ENCODE results near the gene OXER1.

DNA sequence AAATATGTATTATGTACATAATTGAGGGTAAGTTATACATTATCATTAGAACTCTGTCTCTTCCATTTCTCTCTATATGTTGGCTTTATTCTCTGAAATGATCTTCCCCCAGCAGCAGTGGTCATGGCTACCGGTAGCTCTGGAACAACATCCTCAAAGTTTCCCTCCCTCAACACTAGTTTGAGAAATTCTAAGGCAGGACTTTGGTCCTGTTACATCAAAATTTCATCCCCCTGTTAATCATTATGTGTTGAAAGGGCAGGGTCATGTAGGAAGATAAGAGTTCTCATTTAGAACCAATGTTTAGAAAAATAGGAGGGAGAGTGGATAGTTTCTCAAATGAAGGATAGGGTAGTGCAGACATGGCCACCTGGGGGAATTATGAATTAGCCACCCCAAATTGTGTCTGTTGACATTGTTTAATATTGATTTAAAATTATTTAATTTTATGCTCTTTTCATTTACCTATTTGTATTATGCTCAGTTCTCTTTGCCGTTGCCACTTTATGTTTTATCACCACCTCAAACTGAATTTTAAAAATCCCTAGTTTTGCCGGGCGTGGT, 22.2 kb downstream of the EML4 start:
- RRBS = no CpG with 5 or more reads among the region's 4 CpGs

DNA sequence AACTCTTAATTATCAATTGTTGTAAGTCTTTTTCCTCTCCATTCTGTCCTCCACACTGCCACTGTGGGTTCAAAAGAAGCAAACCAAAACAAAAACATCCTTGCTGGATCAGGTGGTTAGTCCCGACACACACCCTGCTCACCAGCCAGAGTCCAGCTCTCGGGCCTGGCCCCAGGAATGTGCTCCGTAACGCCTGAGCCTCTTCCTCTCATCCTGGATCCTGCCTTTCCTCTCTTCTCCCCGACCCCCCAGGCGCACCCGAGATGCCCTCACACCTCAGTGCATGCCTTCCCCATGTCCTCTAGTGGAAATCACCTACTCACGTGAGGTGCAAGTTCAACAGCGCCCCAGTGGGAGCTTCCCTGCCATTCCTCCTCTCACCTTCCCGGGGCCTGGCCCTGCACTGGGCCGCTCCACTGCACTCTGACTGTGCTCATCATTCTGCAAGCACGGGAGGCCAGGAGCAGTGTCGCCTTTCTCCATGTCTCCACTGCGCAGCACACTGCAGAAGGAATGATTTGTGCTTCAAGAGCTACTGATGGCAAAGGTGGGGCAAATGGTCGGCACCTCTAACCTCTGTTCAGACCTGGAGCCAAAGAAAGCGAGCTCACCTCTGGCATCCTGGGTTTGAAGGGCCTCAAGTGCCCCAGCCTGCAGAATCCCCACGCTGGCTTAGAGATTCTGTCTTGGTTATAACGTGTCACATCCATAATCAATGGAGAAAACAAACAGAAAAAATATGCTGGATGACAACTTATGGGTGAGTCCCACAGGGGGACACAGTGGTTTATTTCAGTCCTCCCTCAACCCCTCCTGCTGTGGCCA, 20.4 kb downstream of the COX7A2L start:
- RRBS = no CpG with 5 or more reads among the region's 18 CpGs

GRCh38 chr2:42637379-42637578, 68.8 kb downstream of the MTA3 start:
- RRBS = no CpG with 5 or more reads among the region's 2 CpGs

- RRBS = no CpG with 5 or more reads among the region's 2 CpGs
These were observed 56.2 kb downstream of the OXER1 start for GRCh38 chr2:42707622-42708248.

- RRBS = no CpG with 5 or more reads among the region's 5 CpGs
These were observed at the start of gene OXER1 for GRCh38 chr2:42763861-42764414. Gene OXER1 (minus strand): TSS chr2:42764135.

DNA sequence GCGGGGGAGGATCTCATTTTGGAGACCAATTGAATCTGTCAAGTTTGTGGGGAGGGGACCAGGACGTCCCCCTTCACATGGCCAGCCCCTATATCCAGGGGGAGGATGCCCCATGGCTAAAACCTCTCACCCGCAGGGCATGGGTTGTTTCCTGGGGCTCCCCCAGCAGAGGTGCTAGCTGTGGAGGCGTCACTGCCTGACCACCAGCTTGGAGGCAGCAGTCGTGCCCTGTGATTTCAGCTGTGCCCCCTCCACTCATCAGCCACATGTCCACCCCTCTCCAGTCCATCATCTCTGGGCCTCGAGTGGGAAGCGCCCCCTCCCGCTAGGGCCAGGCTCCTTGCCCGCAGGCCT, 4.3 kb downstream of the HAAO start:
- RRBS = no CpG with 5 or more reads among the region's 9 CpGs

DNA sequence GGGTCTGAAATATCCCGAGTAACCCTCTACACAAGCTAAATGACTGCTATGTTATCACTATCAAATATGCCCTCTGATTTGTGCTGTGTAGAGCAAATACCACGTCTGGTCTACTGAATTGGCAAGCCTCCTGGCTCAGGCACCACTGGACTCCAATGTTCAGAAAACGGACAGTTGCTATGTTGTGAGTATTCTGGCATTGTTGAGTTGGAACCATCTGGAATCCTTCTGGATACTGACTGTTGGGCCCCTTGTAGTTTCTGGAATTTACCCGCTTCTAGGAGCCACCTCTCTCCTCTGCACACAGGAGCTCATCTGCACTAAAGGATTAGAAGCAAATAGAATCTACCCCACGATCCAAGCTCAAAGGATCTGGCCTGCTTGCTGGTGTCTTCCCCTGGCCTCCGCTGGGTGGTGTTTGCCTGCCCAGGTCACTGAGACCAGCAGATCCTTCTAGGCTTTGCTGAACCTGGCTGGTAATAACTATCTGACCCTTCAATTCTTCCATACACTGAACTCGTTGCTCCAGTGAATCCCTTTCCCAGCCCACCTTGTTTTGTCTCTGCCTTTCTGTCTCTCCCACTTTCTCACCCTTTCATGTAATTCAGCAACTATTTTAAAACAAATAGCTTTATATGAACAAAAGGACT, 2.0 kb upstream of the HAAO start:
- RRBS = no CpG with 5 or more reads among the region's 7 CpGs

GRCh38 chr2:42835901-42836420, 43.6 kb upstream of the HAAO start:
- RRBS = no CpG with 5 or more reads among the region's 3 CpGs

- RRBS = no CpG with 5 or more reads among the region's 10 CpGs
These were observed 135.2 kb upstream of the HAAO start for GRCh38 chr2:42927500-42928146.

- RRBS = no CpG with 5 or more reads among the region's 7 CpGs
These were observed 167.1 kb upstream of the HAAO start for GRCh38 chr2:42959329-42959970.

DNA sequence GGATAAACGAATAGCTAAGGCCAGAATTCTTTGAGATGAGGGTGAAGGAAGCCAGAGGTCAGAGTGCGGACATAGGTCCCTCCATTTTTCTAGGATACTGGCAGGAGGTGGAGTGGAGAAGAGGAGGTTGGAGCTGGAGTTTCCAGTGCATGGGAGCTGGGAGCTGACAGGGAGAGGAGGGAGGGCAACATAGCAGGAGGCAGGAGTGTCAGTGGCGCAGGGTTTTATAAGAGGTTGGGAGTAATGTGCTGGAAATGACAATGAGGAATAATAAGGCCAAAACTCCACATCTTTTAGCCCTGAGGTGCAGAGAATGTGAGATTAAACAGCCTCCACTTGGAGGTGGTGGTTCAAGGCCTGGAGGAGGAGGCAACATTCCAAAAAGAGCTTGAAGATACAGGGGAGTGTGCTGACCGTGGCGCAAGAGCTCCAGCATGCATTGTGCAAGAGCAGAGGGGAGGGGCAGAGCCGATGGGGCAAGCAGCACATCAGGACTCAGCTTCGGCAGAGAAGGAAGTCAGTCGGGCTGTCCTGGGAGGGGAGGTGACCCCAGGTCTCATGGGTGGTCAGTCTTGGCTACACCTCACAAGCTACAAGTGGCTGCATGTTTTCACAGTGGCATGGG, 208.3 kb downstream of the ZFP36L2 start:
- RRBS = no CpG with 5 or more reads among the region's 8 CpGs

- RRBS = no CpG with 5 or more reads among the region's 11 CpGs
These were observed 188.0 kb downstream of the ZFP36L2 start for GRCh38 chr2:43038297-43038899.

- RRBS = no CpG with 5 or more reads among the region's 3 CpGs
These were observed 184.4 kb downstream of the ZFP36L2 start for GRCh38 chr2:43042085-43042411.

DNA sequence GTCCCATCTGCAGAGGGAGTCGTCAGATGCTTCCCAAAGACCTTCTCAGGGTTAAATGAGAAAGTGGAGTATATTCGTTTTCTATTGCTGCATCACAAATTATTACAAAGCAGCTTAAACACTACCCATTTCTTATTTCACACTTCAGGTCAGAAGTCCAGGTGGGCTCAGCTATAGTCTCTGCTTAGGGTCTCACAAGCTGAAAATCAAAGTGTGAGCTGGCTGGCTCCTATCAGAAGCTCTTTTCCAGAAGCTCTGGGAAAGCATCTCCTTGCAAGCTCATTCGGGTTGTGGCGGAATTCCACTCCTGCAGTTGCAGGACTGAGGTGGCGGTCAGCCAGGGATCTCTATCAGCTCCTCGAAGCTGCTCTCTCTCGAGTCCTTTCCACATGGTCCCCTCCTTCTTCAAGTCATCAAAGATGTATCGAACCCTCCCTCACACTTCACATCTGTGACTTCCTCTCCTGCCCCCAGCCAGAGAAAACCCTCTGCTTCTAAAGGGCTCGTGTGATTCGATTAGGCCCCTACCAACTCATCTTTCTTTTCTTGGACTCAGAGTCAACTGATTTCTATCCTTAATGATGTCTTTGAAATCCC, 141.8 kb downstream of the ZFP36L2 start:
- RRBS = no CpG with 5 or more reads among the region's 10 CpGs

DNA sequence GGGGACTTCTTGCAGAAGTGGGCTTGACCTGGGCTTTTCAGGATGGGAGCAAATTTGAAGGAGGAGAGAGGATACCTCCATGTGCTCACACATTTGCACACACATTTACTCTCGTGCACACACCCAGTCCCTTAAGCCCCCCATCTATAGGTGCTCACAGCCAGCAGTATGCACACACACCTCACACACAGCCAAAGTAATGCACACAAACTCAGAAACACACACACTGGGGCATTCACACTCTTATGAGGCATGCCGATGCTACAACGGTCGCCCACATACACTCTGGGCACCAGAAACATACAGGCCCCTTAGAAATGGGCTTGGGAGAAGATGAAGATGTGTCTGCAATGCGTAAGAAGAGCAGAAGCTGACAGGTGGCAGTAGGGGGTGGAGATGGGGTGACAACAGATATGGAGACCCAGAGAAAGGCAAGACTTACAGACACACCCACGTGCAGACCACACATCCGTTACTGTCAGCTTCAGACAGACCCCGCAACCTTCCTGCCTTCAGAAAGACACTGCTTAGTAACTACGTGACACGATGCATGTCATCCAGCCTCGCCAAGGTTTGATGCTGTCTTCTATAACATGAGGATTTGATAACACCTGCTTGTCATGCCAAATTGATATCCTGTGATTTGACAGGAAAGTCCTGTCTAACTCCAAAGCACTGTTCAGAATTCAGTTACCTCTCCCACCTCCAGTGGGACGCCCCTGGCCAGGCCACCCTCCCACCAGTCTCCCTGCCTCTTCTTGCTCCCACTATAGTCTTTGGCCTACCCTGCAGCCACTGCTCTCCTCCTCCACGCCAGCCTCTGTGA, 89.5 kb downstream of the ZFP36L2 start:
- RRBS = no CpG with 5 or more reads among the region's 13 CpGs

DNA sequence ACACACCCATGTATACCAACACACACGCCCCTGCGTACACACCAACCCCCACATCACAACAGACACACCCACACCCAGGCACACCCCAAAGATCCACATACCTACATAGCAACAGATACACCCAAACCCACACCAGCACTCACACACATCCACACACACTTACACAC, 7.3 kb downstream of the ZFP36L2 start:
- RRBS = no CpG with 5 or more reads among the region's 2 CpGs

DNA sequence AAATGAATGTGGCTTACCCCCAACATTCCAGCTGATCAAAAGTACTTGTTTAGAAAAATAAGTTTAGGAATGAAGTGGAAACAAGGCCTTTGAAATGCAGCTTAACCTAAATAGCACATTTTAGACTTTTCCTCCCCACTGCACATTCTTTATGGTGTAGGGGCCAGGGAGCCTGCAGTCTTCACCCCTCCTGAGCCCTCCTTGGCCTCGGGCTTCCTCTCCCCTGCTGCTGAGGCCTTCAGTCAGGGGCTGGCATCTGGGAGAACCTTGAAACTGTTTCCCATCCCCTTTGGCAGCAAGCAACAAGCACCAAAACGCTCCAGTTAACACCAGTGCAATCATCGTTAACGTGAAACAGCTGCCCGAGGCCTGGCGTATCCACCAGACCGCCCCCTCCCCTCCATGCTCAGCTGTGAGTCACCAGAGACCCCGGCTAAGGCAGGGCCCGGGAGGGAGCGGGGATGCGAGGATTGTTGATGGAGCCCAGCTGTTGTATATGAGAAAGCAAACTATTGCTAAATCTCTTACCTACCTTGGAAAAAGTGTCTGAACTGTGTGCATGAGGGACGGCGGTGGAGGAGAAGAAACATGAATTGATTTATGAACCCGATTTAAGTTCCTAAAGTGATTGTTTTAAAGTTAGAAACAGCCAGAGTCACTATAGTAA, 5.3 kb downstream of the ZFP36L2 start:
- RRBS = no CpG with 5 or more reads among the region's 14 CpGs

GRCh38 chr2:43226782-43227805, 688 bp upstream of the ZFP36L2 start:
- RRBS = 2% methylated on average over 36 of the region's 98 CpGs

DNA sequence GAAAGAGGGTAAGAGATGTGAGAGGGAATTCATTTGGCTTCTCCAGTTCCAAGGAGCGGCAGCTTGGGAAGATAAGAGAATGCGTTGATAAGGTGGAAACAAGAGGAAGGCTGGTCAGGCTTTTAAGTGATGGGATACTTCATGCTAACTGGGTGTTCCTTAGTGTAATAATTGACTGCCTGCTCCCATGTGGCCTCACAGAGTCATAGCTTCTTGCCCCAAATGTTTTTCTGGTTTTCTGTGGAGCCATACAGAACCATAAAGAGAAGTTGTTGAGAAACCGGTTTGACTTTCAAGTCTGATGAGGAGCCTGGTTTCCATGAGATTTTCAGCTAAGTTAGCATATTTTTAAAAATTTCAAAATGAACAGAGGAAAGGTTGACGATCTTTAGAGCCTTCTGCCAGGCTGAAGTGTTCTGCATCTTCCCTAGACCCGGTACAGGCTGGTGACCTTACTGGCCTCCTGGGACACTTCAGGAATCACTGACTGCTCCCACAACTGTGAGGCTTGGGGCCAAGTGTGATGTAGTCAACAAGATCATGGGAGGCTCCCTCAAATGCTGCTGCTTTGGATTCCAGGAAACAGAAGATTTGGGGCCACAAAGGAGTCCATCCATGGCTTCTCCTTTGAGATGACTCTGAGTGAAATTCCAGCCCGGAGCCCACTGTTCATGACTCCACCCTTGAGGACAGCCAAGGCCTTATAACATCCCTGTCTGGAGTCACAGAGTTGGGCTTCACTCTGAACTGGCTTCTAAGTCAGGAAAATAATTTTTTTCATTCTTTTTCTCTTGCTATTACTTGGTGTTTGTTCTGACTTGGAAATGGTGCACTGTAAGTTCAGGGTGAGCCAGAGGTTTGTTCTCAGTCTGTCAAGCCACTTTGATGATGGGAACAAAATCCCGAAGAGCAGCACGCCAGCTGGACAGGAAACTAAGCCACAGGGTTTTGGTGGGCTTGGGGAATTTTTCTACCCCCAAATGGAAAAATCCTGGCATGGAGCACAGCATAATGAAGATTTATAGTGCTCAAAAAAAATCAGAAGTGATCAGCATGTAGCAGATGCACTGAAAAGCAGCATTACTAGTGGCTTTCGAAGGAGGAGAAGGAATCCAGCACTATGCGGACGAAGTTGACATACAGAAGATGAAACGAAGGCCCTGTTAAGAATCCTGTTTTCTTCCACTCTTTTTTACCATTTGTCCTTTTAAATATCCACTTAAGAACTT, 97.9 kb upstream of the ZFP36L2 start:
- RRBS = no CpG with 5 or more reads among the region's 12 CpGs